Breast epithelium (tissue), 2 donors: ENCODE measurements around a stretch of chr15.

DNA sequence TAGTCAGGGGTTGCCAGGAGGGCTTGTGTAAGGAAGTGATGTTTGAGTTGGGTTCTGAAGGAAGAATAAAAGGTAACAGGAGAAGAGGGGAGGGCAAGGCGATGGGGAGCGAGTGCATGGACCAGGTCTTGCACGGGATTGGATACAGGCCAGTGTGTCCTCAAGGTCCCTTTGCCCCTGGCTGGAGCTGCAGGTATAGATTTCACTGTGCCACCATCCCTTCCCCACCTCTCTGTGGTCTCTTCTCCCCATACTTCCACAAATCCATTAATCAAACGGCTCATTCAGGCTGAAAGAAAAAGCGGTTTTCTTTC is 83.8 kb downstream of the RGMA start:
- PRO-cap: no peak
- RAMPAGE, long total RNA, 2 experiments: no peak in any of the 2 experiments

DNA sequence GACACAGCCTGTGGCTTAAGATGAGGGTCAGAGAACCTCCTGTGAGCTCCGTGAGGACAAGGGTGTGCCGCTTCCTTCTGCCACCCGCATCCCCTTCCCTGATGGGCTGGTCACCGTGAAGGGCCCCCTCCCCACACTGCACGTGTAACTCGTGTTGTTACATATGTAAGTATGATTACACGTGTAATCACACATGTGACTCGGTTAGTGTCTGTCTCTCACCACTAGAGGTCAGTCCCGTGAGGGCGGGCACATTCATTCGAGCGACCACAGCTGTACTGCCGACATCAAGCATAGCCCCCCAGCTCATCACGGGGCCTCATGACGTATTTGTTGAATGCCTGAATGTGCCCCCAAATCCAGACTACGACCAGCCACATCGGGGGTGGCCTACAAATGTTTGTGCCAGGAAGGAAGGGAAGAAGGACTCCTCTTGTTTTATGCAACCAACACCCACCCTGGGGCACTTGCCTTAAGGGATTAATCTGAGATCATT is 53.1 kb downstream of the RGMA start:
- PRO-cap: no peak
- RAMPAGE, long total RNA, 2 experiments: no peak in any of the 2 experiments

DNA sequence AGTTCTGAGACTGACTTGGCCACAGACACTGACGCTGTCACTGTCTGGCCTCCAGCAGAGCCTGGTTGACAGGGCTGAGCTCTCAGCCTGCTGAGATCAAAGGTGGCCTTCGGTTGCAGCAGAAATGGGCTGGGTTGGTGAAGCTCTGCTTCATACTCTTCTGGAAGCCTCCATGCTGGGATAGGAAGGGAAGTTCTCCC is 38.7 kb downstream of the RGMA start:
- PRO-cap: no peak
- RAMPAGE, long total RNA, 2 experiments: no peak in any of the 2 experiments

DNA sequence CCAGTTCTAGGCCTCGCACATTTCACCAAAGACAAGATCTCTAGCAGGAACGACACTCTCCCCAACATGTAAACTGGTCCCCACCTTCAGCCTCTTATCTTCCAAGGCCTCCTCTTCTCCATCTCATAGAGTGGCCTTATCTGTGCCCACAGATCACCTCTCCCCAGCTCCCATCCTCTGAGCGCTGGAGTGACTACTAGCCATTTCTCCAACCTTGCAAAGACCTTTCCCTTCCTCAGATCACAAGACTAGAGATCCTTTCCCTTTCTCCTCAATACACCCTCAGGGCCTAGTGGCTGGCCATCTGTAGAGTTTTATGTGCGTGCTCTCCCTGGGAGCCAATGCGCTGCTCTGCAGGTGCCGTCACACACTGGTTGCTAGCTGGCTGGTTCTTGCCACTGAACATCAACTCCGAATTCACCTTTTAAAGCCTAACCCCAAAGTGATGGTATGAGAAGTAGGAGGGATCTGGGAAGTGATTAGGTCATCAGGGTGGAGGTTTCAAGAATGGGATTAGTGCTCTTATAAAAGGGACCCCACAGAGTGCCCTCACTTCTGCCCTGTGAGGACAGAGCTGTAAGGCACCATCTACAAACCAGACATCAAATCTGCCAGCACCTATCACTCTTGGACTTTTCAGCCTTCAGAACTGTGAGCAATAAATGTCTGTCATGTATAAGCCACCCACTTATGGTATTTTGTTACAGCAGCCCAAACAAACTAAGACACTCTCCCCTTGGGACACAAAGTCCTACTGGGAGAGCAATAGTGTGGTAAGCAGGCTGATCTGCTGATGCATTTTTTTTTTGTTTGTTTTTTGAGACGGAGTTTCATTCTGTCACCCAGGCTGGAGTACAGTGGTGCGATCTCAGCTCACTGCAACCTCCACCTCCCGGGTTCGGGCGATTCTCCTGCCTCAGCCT is 20.4 kb downstream of the RGMA start:
- PRO-cap: no peak
- RAMPAGE, long total RNA, 2 experiments: no peak in any of the 2 experiments

GRCh38 chr15:93071968-93072256 is 17.1 kb downstream of the RGMA start:
- PRO-cap: no peak
- RAMPAGE, long total RNA, 2 experiments: no peak in any of the 2 experiments

DNA sequence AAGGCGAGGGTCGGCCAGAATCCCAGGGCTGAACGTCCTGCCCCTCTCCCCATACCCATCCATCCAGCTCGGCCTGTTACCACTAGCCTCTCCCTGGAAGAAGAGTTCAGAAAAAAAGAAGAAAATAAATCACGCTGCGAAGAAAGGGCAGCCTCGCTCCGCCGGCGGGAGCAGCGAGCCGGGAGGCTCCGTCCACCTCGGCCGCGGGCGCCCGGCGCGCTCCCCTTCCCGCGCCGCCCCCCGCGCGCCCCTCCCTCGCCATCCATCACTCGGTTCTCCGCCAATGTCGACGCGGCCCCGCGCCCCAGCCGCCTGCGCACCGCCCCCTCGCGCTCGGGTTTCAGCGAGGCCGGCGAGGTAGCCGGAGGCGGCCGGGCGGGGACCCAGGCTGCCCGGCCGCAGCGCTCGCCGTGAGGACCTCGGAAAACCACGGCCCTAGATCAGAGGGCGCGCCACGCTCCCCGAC is 16.0 kb downstream of the RGMA start:
- PRO-cap: bidirectional peak, plus-strand start at position 346 of the sequence, minus-strand start at position 221 of the sequence
- RAMPAGE, long total RNA, 2 experiments: start-site peak on the minus strand in 1 of 2 experiments, centred at position 214 of the sequence, 65 reads per replicate

- PRO-cap: no peak
- RAMPAGE, long total RNA, 2 experiments: no peak in any of the 2 experiments
Measured at GRCh38 chr15:93086060-93087381, 2.5 kb downstream of the RGMA start.

- PRO-cap: no peak
- RAMPAGE, long total RNA, 2 experiments: no peak in any of the 2 experiments
Measured at GRCh38 chr15:93089598-93090349, 763 bp upstream of the RGMA start.

DNA sequence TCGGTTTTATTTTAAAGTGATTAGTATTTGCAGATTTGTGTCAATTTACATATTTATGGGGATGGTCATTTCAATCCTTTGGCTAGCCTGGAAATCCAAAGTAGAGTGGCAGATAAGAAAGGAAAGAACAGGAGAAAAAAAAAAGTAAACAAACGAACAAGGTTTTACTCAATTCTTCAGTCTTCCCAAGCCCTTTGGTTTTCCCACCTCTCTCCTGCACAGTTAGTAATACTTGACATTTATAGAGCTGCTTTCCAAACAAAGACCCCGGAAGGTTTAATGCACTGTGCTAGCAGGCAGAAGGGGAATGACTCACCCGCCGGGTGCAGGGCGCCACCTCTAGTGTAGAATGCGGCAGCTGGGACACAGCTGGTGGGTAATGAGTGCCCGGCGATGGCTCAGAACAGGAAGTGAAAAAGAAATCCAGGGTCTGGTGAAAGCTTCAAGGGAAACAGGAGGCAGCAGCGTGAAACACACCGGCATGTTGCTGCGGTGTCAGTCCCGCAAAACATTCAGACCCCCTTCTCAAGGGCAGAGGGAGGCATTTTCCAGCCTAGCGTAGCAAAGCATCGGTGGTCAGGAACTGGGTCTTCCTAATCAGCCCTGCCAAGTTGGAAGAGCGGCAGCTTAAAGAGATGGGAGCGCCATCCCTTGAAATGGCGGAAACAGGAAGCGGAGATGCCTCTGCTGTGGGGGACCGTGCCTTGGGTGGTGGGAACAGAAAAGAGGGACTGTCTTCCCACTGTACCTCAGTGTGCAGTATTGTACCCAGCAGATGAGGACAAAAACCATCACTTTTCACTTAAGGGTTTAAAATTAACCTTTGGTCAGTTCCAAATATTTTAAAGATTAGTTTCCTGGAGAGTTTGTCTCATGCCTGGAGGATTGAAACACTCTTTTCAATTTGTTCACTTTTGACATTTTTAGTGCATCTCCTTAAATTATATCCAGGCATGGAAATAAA is 160.9 kb upstream of the MCTP2 start:
- PRO-cap: no peak
- RAMPAGE, long total RNA, 2 experiments: no peak in any of the 2 experiments

DNA sequence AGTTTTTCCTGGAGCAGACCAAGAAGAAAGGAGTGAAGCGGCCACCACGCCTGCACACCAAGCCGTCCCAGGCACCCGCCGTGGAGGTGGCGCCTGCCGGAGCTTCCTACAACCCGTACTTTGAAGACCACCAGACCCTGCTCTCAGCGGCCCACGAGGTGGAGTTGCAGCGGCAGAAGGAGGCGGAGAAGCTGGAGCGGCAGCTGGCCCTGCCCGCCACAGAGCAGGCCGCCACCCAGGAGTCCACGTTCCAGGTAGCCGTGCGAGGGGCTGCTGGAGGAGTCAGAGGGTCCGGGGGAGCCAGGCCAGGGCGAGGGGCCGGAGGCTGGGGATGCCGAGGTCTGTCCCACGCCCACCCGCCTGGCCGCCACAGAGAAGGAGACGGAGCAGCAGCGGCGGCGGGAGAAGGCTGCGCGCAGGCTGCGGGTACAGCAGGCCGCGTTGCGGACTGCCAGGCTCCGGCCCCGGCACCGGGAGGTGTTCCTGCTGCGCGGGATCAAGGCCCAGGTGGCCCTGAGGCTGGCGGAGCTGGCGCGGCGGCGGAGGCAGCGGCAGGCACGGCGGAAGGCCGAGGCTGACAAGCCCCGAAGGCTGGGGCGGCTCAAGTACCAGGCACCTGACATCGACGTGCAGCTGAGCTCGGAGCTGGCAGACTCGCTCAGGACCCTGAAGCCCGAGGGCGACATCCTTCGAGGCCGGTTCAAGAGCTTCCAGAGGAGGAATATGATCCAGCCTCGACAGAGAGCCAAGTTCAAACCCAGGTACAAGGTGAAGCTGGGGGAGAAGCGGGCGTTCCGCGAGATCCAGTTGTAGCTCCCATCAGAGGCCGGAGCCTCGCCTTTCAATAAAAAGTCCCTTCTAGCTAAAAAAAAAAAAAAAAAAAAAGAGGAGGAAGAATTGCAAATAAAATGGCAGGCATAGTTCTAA is 625.0 kb downstream of the MCTP2 start:
- PRO-cap: no peak
- RAMPAGE, long total RNA, 2 experiments: no peak in any of the 2 experiments

GRCh38 chr15:95195902-95196158 is 964.5 kb downstream of the MCTP2 start:
- PRO-cap: no peak
- RAMPAGE, long total RNA, 2 experiments: no peak in any of the 2 experiments

GRCh38 chr15:95266370-95266797 is 1035.0 kb downstream of the MCTP2 start:
- PRO-cap: no peak
- RAMPAGE, long total RNA, 2 experiments: no peak in any of the 2 experiments

DNA sequence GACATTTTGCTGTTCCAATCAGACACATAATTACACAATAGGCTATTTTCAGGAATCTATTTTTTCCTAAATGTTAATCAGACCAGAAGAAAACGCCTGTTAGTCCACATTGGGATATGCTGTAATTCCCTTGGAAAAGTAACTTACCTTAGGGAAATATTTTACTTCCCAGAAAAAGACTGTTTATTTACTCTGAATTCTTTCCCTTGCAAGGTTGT is 1041.3 kb upstream of the NR2F2 start:
- PRO-cap: no peak
- RAMPAGE, long total RNA, 2 experiments: no peak in any of the 2 experiments

- PRO-cap: no peak
- RAMPAGE, long total RNA, 2 experiments: no peak in any of the 2 experiments
Measured at GRCh38 chr15:95323777-95324089, 1006.8 kb upstream of the NR2F2 start.

GRCh38 chr15:95326004-95326445 is 1004.5 kb upstream of the NR2F2 start:
- PRO-cap: no peak
- RAMPAGE, long total RNA, 2 experiments: no peak in any of the 2 experiments

DNA sequence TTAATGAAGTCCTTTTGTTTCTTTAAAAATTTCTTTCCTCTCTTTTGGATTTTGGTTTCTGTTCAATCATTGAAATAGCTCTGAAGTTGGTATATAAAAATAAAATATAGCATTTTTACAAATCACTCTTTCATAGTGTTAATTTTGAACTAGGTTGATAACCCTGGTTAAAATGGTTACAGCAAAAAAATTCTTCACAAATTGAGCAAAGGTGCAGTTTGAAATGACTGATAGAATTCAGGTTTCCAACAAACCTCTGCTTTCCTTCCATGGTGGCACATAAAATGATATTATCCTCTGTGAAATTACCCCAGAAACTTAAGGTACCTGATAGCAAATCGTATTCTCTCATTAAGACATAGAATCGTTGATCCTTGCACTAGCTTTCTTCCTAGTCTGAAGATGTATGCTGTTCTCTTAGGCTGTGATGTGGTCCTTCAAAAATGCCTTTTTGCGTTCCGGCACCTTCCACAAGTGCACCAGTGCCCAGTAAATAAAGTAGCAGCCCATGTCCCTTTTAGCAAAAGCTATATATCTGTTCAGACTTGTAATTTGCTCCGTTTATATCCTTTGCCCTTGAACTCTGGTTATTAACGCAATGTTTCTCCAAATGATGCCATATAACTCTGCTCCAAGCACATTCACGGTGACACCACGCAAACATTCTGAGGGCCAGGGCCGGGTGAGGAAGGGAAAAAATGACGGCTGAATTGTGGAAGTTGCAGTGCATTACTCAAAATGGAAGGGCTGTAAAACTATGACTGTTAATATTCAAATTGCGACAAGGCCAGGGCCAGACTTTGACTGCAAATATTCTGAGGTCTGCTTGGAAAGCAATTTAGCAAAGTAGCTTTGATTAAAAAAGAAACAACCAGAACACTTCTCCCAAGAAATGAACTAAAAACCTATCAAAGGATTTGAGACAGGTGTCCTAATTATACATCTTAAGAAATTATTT is 1001.2 kb upstream of the NR2F2 start:
- PRO-cap: no peak
- RAMPAGE, long total RNA, 2 experiments: no peak in any of the 2 experiments

DNA sequence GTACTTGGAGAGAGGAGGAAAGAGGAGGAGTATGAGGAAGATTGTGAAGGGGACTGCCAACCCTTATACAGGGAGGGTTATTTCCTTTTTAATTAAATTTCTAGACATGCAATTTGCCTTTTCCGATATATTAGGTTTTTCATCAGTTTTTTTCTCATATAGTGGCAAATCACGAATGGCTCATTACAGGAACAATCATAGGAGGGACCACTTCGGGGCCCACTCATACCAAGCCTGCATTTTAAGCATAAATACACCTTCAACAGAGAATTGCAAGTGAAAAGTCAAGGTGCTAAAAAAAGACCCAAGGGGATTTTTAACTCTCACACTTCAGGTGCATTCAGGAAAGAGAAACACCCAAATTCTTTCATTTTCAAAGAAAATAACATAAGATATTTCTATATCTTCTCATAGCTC is 979.7 kb upstream of the NR2F2 start:
- PRO-cap: no peak
- RAMPAGE, long total RNA, 2 experiments: no peak in any of the 2 experiments

- PRO-cap: no peak
- RAMPAGE, long total RNA, 2 experiments: no peak in any of the 2 experiments
Measured at GRCh38 chr15:95440626-95441326, 889.7 kb upstream of the NR2F2 start.

DNA sequence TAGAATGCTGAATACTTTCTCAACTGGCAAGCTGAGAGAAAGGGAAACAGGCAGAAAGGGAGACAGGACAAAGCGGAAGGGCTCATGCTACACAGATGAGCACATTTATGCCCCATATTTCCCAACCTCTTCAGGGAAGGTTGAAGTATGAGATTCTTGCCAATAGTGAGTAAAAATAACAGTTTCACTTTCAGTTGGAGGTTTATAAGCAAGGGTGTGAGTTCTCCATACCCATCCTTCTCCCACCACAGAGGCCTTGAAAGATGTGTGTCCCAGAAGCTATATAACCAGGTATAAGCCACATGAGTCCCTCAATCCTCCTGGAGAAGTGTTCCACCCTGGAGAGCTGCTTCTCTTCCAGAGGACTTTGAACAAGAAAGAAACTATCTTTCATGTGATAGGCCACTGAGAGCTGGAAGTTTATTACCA is 709.5 kb upstream of the NR2F2 start:
- PRO-cap: no peak
- RAMPAGE, long total RNA, 2 experiments: no peak in any of the 2 experiments

- PRO-cap: no peak
- RAMPAGE, long total RNA, 2 experiments: no peak in any of the 2 experiments
Measured at GRCh38 chr15:95668241-95668790, 662.2 kb upstream of the NR2F2 start.